Aorta (tissue), 1 donor: ENCODE data around the gene ABR.

- PRO-cap, result no peak
These were observed 87.9 kb downstream of the ABR start for GRCh38 chr17:1091496-1092641.

- PRO-cap, result unidirectional peak, minus-strand start at chr17:1095268
These were observed 84.4 kb downstream of the ABR start for GRCh38 chr17:1095094-1096156.

DNA sequence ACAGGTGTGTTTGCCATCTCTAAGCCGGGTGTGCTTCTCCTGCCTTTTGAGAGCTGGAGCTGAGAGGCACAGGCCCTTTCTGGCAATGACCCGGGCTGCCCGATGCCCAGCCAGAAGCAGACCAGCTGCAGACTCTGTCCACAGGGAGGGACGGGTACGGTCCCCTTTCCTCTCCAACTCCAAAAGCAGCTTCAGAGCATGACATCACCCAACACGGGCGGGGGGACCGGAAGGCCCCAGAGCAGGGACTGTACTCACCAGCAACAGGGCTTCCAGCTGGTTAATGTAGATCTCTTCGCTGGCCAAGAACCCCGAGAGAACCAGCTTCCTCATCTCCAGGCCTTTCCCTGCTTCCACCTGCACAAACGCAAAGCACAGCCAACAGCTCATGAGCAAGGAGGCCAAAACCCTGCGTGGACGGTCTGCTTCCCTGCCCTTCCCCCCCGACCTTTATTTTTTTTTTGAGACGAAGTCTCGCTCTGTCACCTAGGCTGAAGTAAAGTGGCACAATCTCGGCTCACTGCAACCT is 79.3 kb downstream of the ABR start:
- PRO-cap, result no peak

DNA sequence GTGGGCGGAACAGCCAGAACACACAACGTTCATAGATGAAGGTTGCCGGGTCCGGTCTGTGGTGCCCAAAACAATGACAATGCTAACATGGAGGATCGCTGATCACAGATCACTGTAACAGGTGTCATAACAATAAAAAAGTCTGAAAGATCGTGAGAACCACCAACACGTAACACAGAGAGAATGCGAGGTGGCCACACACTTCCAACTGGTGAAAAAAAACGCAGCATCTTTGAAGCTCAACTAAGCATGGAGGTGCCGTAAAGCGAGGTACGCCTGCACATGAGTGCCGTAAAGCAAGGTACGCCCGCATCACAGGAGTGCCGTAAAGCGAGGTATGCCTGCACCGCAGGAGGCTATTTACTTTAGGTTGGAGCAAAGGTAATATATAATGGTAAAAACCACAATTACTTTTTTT is 42.3 kb downstream of the ABR start:
- PRO-cap, result no peak

DNA sequence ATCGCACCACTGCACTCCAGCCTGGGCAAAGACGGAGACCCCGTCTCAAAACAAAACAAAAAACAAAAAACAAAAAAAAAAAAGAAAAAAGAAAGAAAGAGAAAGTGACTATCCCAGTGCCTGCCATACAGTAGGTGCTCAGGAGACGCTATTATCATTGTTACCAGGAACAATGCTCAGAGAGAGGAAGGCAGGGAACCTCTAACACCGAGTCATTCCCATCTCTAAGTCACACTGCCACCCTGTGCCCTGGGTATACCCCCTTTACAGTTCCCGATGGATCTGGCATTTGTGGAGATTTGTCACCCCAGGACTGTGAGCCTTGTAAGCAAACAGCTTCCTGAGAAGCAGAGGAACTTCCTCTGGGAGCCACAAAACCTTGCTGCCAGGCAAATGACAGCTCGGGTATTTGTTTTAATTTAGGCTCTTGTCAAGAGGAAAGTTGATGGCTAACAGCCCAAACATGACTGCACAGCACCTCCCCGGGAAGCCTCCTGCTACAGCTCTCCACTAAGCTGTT is 2.9 kb downstream of the ABR start:
- PRO-cap, result no peak

DNA sequence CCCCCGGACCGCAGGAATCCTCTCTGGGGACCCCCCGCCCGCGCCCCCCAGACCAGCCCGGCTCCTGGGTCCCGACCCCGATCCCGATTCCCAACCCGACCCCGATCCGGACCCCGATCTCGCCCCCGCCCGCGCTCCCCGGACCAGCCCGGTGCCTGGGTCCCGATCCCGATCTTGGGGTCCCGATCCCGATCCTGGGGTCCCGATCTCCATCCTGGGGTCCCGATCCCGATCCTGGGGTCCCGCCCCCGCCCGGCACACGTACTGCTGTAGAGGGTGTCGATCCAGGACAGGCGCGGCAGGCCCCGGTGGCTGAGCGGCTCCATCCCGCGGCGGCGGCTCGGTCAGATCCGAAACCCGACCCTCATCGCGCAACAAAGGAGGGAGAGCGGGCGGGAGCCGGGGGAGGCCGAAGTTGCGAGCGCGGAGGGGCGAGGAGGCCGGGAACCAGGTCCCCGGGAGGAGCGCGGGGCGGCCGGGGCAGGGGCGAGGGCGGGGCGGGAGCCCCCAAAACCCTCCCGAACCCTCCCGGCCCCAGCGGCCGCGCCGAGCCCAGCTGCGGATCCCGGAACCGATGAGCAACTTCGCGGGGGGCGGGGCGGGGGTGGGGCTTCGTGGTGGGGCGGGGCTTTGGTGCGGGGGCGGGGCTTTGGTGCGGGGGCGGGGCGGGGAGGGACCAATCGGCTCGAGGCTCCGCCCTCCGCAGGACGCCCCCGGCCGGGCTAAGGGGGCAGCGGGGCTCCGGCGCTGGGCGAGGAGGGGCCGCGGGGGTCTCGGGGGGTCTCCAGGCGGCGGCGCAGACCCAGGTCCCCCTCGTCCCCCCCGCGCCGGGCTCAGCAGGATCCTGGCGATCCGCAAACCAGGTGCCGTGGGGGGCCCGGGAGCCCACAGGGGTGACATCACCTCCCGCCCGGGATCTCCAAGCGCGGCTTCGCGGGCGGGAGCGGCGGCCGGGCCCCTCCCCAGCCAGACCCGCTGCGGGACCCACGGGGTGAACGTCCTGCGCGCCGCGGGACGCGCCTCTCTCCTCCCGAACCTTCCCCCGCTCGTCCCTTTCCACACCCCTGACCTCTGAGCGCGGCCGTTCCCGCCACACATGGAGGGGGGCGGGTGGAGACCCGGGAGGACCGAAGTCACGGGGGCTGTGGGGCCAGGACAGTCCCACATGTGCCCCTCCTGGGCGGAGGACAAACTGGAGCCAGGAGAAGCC is at the start of gene ABR:
TSS of gene ABR (minus strand) at position 580 of the 1,210 bp plus-strand sequence.
- PRO-cap, result bidirectional peak, plus-strand start at position 725 of the sequence, minus-strand start at position 565 of the sequence; unidirectional peak, plus-strand start at position 969 of the sequence

DNA sequence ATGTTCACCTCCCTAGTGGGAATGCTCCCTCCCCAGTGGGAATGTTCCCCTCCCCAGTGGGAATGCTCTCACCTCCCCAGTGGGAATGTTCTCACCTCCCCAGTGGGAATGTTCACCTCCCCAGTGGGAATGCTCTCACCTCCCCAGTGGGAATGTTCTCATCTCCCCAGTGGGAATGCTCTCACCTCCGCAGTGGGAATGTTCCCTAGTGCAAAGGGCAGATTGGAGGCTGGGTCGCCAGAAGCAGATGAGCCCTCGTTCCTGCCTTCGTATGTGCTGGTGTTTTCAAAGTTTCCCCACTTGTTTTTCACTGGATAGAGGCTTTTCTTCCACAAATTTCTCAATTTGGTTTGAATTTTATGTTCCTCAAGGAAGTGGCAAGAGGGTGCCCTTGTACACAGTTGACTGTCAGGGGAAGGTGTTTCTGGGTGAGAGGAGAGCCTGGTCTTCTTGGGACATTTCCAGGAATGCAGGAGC is 33.9 kb downstream of the TRARG1 start:
- PRO-cap, result no peak

DNA sequence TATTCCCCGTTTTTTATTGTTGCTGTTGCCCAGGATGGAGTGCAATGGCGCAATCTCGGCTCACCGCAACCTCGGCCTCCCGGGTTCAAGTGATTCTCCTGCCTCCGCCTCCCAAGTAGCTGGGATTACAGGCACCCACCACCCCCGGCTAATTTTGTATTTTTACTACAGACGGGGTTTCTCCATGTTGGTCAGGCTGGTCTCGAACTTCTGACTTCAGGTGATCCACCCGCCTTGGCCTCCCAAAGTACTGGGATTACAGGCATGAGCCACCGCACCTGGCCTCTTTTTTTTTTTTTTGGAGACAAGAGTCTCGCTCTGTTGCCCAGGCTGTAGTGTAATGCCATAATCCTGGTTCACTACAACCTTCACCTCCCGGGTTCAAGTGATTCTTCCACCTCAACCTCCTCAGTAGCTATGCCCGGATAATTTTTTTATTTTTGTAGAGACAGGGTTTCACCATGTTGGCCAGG is 3.3 kb downstream of the YWHAE start:
- PRO-cap, result no peak

DNA sequence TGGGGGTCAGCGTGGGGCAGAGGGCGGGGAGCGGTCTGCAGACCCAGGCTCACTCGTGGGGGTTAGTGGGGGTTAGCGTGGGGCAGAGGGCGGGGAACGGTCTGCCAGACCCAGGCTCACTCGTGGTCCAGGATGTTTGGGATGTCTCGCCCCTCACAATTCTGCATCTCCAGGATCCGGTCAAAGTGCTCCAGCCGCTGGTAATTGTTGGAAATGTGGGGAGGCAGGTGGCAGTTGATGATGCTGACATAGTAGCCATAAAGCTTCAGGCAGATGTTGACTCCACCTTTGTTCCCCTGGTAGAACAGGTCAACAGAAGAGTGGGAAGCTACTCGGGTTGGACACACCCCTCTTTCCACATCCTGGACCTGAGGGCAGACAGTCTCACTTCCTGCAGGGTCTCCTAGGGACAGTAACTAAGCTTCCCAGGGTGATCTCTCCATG is 7.3 kb downstream of the INPP5K start:
- PRO-cap, result no peak

GRCh38 chr17:1552821-1553467 is 9.6 kb downstream of the PITPNA start:
- PRO-cap, result no peak

DNA sequence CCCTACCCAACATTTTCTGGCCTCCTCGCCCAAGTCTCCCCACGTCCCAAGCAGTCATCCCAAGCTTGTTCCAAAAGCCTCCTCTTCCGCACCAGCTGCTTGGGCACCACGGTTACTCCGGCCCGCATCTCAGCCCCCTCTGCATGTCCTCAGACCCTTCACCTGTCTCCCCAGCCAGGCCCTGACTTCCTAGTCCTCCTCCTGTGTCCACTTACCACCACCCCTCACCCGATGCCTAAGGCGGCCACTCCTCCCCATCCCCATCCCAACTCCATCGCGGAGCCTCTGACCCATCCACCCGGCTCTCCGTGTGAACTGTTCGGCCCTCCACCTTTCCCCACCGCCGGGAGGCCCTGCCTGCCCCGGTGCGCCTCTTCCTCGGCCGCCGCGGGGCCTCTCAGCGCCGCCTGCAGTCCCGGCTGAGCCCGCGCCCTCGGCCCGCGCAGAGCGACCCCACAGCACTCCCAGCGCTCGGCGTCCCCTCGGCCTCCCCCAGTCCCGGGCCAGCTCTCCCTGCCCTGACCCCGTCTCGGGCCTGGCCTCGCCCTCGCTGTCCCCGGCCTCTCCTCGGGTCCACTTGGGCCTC is 908 bp downstream of the PITPNA start:
- PRO-cap, result no peak

GRCh38 chr17:1589922-1591116 is 27.7 kb upstream of the PITPNA start:
- PRO-cap, result no peak

DNA sequence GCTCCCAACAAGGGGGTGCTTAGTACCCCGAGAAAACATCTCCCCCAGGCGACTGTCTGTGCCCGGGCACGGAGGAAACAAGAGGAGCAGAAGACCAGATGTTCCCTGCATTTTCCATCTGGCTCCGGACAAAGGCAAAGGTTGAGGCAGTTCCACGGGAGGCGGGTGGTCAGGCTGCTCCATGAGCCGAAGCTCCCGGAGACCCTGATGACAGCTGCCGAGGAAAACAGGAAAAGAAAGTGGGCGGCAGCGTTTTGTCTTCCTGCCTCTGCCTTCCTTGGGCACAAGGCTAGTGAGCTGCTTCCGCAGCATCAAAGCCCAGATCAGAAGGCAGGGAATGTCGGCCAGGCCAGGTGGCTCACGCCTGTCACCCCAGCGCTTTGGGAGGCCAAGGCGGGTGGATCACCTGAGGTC is 16.3 kb downstream of the SLC43A2 start:
- PRO-cap, result no peak

DNA sequence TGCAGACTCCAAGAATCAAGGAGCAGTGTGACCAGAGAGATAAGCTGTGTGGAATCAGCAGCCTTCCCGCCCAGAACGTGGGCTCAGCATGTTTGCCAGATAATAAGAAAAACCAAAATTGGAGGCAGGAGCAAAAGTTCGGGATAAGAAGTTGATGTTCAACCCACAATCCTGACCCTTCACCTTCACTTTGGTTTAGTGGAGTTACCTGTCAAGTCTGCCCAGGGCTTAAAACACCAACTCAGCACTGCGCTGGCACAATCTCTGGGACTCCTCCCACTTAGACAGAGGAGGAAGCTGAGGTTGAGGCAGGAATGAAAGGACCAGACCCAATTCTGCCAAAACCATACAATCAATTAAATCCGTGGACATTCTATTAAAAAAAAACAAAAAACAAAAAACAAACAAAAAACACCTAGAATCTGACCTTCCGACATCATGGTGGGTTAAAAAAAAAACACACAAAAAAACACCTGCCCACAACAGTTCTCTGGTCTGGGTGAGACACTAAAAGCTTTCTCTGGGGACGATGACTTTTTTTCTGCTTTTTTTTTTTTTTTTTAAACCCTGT is 2.9 kb downstream of the SLC43A2 start:
- PRO-cap, result no peak

DNA sequence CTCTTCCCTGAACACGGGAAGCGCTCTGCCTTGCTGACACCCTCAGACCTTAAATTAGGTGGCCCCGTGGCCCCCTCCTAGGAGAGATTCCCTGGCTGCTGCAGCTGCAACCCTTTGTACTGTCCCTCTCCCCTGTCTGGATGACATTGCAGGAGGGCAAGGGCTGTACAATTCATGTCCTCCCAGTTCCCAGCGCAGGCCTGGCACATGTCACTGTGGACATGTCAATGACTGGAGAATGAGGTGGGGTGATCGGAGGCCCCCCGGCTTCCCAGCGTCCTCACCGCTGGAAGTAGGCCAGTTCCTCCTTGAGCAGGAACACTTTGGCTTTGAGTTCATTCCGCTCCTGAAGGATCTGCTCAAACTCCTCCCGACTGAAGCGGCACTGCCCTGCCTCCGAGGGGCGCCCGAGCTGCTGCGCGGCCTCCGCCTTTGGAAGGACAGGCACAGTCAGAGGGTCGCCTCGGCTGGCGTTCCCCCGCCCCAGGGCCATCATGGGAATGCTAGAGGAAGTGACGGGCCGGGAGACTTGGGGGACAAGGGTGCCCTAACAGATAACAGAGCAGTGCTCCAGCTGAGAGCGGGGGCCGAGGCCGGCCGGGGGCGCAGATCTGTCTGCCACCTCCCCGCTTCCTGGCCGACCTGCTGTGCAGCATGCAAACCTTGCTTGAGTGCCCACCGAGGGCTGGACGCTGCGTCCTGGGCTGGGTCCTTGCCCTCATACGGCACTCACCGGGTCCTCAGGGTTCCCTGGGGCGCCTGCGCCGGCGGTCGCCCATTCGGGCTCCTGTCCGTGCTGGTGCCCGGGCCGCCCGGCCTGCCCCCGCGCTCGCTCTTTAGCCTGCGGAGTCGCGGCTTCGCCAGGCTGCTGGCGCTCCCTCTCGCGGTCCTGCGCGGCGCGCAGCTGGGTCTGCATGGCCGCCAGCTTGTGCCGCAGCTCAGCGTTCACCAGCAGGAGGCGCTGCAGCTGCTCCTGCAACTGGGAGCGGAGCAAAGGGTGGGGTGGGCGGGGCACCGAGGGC is 1.3 kb downstream of the RILP start:
- PRO-cap, result bidirectional peak, plus-strand start outside the sequence, minus-strand start at position 838 of the sequence

- PRO-cap, result no peak
These were observed 8.2 kb downstream of the PRPF8 start for GRCh38 chr17:1676407-1676881.

- PRO-cap, result no peak
These were observed 7.6 kb downstream of the PRPF8 start for GRCh38 chr17:1676915-1677688.

- PRO-cap, result no peak
These were observed 1.7 kb upstream of the TLCD2 start for GRCh38 chr17:1711579-1712560.

DNA sequence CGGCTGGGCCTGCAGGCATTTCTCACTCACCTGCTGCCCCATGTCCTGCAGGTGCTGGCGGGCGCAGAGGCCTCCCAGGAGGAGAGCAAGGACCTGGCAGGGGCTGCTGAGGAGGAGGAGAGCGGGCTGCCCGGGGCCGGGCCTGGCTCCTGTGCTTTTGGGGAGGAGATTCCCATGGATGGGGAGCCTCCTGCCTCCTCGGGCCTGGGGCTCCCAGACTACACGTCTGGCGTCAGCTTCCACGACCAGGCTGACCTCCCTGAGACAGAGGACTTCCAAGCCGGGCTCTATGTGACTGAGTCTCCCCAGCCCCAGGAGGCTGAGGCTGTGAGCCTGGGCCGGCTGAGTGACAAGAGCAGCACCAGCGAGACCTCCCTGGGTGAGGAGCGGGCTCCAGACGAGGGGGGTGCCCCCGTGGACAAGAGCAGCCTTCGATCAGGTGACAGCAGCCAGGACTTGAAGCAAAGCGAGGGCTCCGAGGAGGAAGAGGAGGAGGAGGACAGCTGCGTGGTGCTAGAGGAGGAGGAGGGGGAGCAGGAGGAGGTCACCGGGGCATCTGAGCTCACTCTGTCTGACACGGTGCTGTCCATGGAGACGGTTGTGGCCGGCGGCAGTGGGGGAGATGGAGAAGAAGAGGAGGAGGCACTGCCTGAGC is 3.6 kb downstream of the WDR81 start:
- PRO-cap, result no peak

- PRO-cap, result unidirectional peak, minus-strand start at chr17:1783927
These were observed 21.7 kb downstream of the SERPINF1 start for GRCh38 chr17:1783185-1784316.